Fibroblast of the aortic adventitia (primary cell): ENCODE measurements around the gene PCOLCE2.

GRCh38 chr3:141276340-141276792 lies 44.7 kb downstream of the PXYLP1 start:
- CAGE, long polyA plus RNA = no peak

- CAGE, long polyA plus RNA = no peak
Measured at GRCh38 chr3:141311648-141312302, 56.5 kb upstream of the ZBTB38 start.

DNA sequence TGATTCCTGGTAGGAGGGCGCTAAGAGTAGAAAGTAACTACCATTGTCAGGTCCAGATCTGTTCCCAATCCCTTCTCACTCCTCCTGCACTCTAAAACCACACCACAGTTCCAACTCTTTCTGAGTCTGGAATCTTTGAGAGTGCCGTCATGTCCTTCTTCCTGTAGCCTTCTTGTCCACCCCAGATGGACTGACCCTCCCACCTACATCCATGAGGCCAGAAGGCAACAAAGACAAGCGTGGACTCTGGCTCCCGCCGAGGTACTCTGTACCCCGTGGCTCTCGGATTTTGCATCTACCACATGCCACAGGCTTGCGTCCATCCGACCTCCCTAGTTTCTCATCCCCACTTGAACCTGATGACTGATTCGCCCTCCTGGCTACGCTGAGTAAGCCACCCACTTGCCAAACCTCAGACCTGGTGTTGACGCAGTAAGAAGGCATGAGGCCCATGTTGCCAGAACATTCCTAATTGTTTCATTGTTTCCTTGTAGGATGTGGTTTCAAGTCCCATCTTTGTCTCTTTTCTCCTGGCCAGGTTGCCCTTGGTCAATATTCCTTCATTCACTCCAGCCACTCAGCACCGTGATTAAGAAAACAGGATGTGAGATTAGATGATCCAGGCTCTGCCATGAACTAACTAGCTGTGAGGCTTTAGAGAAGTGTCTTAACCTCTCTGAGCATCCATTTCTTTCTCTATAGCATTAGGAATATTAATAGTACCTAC lies 1.1 kb upstream of the ZBTB38 start:
- CAGE, long polyA plus RNA = no peak

- CAGE, long polyA plus RNA = no peak
Measured at GRCh38 chr3:141369158-141369746, 948 bp downstream of the ZBTB38 start.

- CAGE, long polyA plus RNA = no peak
Measured at GRCh38 chr3:141403453-141404229, 35.3 kb downstream of the ZBTB38 start.

- CAGE, long polyA plus RNA = no peak
Measured at GRCh38 chr3:141444284-141444635, 42.6 kb upstream of the RASA2 start.

GRCh38 chr3:141544588-141545157 lies 57.8 kb downstream of the RASA2 start:
- CAGE, long polyA plus RNA = no peak

GRCh38 chr3:141739194-141739725 lies 1.2 kb downstream of the RNF7 start:
- CAGE, long polyA plus RNA = no peak

- CAGE, long polyA plus RNA = no peak
Measured at GRCh38 chr3:141878891-141879258, 2.4 kb downstream of the ATP1B3 start.

DNA sequence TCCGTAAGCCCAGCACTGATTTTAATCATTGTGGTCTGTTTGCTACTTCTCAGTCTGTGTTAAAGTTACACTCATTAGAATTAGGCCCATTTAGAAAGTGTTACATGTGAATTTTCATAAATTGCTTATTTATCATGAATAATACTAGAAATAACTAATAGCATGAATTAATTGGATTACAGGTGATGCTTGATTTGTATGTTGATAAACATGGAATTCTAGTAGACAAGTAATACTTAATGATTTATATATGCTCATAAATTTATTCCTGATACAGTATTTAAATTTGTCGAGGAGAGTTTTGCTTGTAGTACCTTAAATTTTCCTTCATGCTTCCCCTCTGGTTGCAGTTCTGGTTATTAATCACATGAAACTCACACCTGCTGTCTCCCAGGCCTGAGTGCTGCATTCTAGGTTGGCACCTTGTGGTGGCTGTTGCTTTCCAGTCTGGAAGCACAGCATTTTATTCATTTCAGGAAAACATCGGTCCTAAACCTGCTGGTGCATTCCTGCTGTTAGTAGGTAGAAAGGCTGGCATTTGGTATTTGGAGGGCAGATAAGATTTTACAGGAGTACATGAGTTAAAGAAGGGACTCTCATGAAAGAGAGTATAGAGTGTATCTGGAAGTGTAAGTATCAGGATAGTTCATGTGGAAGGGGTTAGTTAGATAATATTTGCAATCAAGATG lies 44.8 kb downstream of the ATP1B3 start:
- CAGE, long polyA plus RNA = no peak

DNA sequence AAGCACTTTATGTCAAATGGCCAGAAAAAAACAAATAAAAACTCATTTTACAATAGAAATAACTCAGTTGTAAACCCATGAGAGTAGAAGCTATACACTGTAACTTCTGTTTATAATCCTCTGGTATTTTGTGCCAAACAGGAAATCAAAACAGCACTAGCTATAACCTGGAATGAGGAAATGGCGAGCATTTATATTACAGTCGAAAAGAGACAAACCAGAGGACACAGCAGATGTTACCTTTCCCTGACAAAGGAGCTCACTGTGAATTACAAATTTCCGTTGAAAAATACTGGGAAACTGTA lies 10.3 kb downstream of the GK5 start:
- CAGE, long polyA plus RNA = no peak

DNA sequence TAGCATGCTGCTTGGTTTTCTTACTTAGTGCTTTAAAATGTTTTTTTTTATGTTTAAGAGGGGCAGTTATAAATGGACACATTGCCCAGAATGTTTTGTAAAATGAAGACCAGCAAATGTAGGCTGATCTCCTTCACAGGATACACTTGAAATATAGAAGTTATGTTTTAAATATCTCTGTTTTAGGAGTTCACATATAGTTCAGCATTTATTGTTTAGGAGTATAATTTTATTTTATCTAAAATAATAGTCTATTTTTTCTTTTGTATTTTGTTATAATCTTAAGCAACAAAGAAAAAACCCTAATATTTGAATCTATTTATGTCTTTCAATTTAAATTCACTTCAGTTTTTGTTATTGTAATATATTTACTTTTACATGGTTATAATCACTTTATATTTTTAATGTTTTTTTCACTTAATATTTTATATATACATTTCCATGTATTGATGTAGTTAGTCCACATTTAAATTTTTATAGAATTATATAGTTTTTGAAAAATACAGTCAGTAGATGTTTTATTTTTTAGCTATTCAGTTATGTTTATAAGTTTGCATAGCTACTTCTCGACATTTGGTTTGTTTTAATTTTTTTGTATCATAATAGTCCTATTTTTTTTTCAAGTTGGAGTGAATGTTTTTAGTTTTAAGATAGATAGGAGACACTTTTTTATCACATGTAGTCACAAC lies 82.3 kb downstream of the PCOLCE2 start:
- CAGE, long polyA plus RNA = no peak

DNA sequence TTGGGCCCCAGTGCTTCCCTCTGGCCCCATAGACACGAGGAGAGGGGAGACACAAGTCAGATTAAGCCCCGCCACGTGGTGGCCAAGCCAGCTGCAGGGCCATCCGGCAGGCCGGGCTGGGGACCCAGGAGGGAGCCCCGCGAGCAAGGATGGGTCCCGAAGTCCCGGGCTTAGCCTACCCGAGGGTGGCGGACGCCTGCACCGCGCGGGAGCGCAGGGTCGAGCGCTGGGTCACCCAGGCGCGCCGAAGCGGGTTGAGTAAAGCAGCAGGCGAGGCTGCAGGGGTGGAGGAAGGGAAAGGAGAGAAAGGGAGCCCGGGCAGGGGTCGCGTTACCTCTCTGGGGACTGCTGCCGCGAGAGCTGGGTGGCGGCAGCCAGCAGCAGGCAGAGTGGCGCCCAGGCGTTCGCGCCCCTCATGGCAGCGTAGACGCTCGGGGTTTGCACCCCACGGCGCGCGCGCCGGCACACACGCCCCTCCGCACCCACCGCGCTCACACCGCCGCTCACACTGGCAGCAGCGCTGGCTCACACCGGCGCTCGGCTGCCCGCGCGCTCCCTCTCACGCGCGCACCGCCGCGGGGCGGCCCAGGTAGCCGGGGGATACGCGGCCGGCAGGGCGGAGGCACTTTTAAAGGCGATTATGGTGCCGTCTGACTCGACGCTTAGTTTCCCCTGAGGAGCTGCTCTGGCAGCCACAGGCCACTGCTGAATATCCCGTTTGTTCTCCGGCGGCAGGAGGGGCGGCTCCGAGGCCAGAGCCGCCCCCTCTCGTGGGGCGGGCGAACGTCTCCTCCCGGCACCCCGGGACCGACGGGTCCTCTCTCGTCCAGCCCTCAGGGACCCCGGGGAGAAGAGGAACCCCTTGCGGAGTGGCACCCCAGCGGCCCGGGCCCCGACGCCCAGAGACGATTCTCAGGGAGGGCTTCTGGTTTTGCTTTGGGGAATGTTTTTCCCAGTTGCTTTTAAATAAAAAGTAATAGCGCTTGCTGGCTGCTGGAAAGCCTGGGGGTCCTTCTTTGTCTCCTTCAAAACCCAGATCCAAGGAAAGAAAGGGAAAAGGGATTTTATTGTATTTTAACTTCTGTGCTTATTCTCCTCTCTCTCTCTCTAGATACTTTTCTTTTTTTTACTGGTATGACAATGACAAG lies at the start of gene PCOLCE2:
Gene PCOLCE2, minus strand, starts transcription at position 604 of the 1,148 bp plus-strand sequence.
- CAGE, long polyA plus RNA = no peak

- CAGE, long polyA plus RNA = no peak
Measured at GRCh38 chr3:142987606-142987965, 13.8 kb upstream of the U2SURP start.

DNA sequence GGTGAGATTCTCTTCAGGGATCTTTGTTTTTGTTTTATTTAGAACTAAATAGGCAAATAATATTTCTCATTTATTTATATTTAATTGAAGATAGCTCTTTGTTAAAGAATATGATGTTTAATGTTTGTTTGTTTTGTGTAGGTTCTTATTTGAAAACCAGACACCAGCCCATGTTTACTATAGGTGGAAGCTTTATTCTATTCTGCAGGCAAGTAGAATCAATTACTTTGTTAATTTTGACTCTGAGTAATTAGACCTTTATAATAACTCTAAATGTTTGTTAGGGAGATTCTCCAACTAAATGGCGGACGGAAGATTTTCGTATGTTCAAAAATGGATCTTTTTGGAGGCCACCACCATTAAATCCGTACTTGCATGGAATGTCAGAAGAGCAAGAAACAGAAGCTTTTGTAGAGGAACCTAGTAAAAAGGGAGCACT lies 26.8 kb downstream of the U2SURP start:
- CAGE, long polyA plus RNA = no peak

- CAGE, long polyA plus RNA = no peak
Measured at GRCh38 chr3:143056124-143056725, 54.9 kb downstream of the U2SURP start.

DNA sequence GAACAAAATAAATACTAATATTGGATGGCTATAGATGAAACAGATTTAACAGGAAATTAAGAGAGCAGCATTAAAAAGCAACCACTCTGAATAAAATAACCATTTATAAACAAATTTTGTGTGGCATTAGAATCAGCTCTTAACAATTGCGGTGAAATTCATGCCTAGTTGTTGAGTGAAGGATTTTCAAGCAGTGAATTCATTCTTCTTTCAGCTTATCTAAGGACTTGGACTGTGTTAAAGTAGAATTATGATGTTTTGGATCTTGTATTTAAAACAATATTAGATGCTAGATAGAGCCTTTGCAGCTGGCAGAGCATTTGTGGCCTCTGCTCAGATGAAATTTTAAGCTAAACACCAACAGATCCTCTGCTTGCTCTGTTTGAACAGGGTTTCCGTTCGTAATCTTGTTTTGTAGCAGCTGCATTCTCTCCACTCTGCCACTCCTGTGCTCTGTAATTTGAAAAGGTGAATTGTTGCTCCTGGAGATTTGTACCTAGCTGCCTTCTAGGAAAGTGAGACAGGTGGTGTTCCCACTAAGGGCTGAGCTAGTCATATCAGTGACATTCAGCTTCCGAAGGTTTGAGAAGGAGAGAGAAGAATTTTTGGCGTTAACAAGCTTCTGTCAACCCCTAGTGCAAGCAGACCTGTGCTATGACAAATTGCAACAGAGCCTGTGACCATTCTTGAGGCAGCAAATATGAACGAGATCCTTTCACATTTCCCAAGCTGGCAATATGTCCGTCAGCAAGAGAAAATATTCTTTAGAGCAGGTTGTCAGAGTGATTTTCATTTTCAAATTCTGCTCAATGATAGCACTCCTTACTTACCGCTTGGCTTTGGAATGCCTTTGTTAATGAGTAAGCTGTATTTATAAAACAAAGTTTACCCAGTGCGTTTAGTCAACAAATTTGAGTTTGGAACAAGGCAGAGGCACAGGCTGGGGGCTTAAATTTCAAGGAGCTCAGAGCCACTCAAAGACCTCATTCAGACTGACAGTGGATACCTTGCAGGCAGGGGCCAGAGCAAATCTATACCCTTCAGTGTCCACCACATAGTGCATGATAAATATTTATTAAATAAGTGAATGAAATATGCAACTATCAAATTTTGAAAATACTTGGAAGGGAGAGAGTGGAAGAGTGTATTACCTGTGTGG lies 5.3 kb downstream of the CHST2 start:
- CAGE, long polyA plus RNA = no peak

DNA sequence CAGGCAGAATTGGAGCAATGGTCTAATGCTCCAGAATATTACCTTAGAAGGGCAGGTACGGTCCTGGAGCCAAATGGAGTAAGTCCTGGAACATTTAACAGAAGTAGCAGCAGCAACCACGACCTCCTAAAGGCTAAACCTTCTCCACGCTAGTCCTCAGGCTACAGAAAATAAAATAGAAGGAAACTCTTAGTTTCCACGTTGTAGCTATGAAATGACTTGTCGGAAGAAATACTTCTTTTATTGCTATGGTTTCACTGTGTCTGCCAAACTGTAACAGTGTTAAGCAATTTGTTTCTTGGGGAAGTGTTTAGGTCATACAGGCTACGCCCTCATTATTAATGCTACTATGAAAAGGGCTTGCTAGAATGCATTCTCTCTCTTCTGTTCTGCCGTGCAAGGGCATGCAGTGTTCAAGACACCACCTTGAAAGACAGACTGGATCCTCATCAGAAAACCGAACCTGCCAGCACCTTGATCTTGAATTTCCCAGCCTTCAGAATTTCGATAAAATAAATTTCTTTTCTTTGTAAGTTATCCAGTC lies 462.8 kb downstream of the PLOD2 start:
- CAGE, long polyA plus RNA = no peak

GRCh38 chr3:145958503-145958867 lies 202.5 kb downstream of the PLOD2 start:
- CAGE, long polyA plus RNA = no peak

GRCh38 chr3:146152546-146153449 lies 8.2 kb downstream of the PLOD2 start:
- CAGE, long polyA plus RNA = no peak